Bile duct (tissue), 1 donor: ENCODE measurements around the genes ANKRA2, HMGCR and F2R.

DNA sequence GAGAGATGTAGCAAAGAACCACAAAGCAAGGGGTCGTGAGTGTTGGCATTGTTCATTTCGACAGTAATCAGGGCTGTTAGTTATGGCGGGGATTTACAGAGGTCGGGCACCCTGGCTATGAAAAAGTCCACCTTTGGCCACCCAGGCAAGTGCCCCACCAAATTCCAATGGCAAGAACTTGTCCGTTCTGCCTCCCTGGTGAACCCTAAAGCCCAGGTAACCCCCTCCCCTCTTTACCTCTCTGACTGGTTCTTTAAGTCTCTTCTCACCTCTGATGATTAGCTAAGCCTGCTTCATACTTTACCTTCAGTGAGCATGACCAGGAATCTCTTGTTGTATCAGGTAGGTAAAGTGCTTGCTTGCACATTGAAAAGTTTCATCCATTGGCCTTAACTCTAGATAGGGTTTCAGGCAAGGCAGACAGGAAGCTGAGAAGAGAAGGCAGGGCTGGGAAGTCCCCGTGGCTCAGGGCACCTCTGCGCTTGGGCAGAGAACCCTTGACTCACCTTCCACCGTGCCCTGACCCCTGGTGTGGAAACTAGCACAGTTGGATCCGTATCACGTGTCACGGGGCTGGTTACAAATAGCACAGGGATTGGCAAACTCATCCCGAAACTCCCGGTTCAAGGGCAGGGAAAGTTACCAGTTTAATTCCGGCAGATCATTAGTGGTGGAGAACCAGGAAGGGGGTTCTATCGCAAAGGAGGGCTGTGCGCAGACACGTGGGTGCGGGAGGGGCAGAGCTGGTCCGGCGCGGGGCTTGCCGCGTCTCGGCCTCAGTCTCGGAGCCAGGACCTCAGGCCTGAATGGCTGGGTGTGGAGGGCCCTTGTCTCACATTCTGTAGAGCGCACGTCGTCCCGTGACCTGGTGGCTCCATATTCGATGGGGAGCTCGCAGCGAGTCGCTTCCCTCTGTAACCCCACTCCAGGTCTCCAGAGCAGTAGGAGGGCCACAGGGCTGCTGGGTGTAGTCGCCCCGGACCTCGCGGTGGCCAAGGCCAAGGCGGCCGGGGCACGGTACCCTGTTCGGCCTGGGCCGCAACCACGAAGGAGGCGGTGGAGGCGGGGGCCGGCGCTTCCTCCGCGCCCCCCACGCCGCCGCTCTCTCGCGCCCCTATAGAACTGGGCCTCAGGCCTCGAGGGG, 914 bp upstream of the TMEM171 start:
- PRO-cap, result no peak

DNA sequence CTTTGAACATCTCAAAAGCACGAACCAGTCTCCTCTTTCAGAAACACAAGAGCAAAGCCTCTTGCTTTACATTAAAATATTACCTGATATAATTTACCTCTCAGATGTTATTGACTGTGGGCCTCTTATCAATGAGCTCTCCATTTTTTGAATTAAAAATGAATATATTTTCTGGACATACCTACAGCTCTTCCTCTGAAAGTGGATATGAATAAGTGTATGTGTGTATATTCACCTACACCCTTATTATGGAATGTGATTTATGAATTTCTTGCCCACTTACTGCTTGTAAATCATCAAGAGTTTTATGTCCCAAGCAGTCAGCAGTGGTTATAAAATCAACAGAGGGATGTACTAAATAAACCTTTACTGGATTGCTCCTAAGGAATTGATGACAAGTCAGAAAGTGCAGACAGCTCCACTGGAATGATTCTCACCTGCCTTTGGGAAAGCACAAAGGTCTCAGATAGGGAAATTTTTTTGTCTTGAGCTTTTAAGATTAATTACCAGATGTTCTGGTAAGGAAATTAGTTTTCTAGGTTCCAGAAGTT, 9.2 kb downstream of the TMEM174 start:
- PRO-cap, result no peak

GRCh38 chr5:73449018-73449232, 348 bp upstream of the FOXD1 start:
- PRO-cap, result no peak

DNA sequence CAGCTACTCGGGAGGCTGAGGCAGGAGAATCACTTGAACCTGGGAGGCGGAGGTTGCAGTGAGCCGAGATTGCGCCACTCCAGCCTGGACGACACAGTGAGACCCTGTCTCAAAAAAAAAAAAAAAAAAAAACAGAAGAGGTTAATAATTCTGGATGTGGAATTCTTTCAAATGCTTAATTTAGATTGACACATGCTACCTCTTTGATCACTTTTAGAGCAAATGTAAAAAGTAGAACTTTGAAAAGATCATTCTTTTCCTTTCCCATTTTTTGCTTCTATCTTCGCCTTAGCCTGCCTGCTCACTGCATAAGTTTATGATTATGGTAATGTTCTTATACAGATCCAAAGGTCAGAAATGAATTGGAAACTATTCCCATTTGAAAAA, 3.8 kb downstream of the BTF3 start:
- PRO-cap, result no peak

DNA sequence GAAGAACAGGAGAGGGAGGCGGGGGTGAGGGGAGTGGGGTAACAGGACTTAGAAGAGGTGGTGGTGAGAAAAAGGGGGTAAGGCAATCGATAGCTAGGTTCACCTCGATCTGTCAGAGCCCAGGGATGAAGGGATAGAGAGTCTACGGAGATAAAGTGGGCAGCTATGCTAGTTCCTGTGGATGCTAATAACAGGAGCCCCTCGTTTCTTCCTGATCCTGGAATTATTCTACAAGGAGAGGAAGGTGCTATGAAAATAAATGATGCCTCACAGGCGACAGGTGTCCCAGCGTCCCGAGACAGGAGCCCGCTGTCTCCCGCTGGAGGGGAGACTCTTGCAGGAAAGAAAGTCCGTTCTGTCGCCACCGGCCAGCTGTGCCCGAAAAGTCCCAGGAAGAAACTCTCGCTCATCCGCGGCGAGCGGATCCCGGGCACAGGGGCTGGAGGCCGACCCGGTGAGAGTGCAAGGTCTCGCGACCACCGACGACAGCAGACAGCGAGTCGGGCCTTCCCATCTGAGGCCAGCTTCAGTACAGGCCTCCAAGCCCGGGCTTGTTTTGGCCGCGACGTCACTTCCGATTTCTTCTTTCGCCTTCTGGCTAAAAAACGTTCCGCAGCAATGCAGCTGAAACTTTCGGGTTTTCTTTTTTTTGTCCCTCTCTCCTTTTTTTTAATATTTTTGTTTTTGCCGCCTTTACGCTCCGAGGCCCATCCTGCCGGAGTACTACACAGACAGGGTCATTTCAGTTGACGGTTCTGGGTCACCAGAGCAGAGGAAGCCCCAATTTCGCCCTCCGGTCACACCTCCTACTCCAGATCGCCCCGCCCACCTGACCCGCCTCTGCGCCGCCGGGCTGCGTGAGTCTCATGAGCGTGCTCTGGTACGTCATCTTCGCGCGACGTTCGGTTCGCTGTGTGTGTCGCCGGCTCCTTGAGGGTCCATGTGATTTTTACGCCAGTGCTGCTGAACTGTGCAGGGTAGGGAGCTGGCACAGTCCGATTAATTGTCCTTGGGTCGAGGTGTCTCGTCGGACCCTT, at the start of gene ANKRA2:
Gene ANKRA2, minus strand, starts transcription at position 779 of the 1,037 bp plus-strand sequence.
- PRO-cap, result bidirectional peak, plus-strand start at position 894 of the sequence, minus-strand start at position 831 of the sequence

GRCh38 chr5:73626324-73626942, 437 bp downstream of the ARHGEF28 start:
- PRO-cap, result unidirectional peak, plus-strand start at chr5:73626500

DNA sequence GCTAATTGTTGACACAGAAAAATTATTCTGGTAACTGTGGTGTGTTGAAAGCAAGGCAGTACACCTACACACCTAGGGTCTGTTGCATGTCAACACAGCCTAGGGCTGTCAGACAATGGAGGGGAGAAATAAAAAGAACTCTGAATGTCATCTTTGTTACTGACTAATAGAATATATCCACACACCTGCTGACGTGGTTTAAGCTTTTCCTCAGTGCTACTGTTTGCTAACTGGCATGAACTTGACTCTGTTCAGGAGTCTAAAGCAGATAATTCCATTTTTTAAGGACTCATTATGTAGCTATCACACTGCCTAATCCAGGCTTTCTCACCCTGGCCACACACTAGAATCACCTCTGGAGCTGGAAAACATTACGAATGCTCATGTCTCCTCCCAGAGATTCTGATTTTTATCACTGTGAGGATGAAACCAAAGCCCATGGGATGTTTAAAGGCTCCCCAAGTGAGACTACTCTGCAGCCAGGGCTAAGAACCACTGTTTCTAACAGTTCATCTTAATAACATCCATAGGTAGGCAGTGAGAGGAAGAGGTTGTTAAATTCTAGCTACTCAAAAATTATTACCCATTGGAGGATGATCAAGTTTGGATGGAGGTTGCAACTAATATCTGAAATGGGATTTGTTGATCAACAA, 260.5 kb downstream of the ARHGEF28 start:
- PRO-cap, result no peak

DNA sequence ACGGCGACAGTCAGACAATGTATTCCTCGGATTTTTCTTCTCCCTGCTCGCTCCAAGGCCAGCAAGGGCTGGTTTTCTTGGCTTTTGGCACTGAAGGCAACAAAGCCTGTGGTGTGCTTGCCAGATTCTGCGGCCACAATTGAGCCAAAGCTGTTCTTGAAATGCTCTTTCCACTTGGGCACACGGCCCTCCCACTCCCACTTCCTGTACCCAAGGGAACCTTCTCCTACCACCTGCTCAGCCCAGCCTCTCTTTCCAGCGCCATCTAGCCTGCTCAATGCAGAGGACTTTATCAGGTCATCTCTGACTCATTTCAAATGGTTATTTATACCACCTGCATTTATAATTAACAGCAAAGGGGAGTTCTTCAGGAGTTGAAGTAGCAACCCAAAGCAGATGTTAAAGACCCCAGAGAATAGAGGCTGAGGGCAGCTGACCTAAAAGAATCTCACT, 439.2 kb downstream of the ENC1 start:
- PRO-cap, result no peak

GRCh38 chr5:74589305-74590090, 51.0 kb downstream of the ENC1 start:
- PRO-cap, result no peak

DNA sequence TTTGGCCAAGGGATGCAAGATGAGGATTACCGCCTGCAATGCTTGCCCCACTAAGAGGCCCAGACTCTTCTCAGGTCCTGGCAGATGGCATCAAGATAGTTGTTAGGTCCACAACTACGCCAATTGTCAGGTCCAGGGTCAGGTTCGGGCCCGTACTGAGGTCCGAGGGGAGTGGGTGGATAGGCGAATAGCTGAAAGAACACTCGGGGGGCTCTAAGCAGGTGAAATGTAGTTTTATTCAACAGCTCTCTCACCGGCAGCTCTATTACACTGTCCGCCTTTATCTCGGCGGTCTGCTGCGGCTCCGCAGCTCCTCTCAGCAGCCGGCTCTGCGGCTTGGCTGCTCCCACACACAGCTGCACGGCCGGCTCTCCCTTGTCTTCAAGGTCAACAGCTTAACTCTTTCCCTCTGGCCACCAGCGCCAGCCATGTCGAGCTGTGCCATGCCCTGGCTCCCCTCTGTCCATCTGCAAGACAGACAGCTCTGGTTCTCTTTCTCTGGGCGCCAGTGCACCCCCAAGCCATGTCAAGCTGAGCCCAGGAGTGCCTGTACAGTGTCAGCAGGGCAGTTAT, 24.1 kb downstream of the ENC1 start:
- PRO-cap, result no peak

GRCh38 chr5:74713322-74713639, 28.2 kb downstream of the HEXB start:
- PRO-cap, result no peak

GRCh38 chr5:74877529-74878008, 11.4 kb upstream of the FAM169A start:
- PRO-cap, result no peak

GRCh38 chr5:75334226-75334661, 2.8 kb upstream of the HMGCR start:
- PRO-cap, result no peak

GRCh38 chr5:75337100-75337424, at the start of gene HMGCR:
Gene HMGCR, plus strand, starts transcription at chr5:75337220.
- PRO-cap, result bidirectional peak, plus-strand start at chr5:75337239, minus-strand start at chr5:75336836

- PRO-cap, result no peak
Measured at GRCh38 chr5:75648680-75649223, 37.5 kb downstream of the ANKDD1B start.

DNA sequence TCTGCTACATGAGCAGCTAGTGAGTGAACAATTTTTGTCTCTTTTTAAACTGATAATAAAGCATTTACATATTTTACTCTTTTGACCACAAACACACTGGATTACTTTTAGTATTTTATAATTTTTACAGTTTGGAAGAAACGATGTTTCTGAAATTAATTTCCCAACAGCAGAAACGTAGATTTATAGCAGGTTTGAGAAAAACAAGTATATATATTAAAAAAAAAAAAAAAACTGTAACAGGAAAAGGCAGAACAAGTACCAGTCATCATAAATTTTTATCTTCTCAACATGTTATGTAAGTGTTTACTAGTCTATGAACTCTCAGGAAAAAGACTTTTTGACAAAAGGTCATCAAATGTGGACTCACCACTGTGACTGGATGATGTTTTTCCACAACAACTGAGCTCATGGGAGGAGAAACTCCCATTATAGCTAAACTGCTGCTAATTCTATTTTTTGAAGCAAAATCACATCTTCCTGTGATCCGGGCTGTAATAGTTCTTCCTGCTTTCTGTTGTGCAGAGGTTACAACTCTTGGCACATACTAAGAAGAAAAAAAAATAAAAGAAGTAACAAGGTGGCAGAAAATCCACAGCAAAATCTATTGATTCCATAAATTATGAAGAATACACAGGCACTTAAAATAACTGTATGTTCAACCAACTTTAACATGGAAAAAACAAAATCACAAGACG, 39.7 kb downstream of the POC5 start:
- PRO-cap, result no peak

GRCh38 chr5:76220780-76221250, 137.6 kb downstream of the SV2C start:
- PRO-cap, result no peak

GRCh38 chr5:76565971-76566644, 57.1 kb downstream of the F2RL2 start:
- PRO-cap, result no peak

- PRO-cap, result bidirectional peak, plus-strand start at chr5:76716135, minus-strand start at chr5:76716055; unidirectional peak, minus-strand start at chr5:76716351
Measured at GRCh38 chr5:76715526-76716516, at the start of gene F2R. Gene F2R, plus strand, starts transcription at chr5:76716126.

DNA sequence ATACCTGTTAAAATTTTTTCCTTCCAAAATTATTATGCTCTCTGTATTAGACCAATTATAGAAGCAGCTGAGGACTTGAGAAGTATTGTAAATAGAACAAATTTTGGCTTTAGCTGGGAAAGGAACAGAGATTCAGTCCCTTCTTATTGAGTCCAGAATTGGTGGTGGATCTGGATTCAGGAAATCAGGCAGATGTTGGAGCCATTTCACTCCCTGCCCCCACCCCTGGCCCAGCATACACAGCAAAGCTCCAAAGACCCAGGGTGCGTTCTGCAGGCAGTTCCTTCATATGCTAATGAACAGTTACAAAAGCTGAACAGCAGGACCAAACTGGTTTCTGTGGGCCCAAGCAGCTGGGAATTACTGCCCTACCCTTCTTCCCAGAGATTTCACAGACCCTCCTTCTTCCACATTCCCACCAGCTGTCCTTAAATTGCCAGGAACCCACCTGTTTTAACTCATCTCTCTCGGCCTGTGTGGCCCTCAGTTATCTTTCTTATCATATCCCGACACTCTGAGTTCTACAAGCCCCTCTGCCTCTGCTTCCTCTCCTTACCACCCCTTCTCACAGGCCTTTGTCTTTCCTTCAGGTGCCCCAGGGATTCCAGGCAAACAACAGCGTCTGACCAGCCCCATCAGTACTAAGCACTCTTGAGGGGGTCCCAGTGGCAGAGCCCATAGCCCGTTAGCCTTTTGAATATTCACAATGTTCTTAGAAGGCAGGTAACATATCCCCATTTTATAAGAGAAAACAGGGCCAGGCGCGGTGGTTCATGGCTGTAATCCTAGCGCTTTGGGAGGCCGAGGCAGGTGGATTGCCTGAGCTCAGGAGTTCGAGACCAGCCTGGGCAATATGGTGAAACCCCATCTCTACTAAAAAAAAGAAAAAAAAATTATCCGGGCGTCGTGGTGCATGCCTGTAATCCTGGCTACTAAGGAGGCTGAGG, 10.6 kb upstream of the F2RL1 start:
- PRO-cap, result no peak